Epidermal melanocyte (primary cell): ENCODE measurements around a stretch of chr5.

DNA sequence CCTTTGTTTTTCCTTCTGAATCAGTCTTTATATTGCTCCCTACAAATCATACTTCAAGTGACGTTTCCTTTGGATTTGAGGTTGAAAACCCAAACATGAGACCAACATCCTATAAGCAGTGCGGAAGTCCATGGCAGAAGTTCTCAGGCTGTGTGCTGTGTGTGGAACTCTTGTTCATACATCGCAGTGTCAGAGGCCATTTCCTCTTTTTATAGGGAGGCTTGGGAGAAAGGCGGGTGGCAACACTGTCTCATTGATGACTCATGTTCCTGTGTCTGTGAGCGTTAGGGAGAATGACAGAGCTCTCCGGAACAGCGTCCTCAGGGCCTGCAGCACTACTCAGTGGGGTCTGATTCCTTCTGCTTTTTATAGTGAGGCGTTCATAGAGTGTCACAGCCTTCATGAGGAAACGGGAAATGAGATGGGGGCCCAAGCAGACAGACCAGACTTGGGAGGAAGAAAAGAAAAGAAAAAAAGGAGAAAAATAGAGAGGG, 98.8 kb upstream of the BASP1 start:
- RRBS, result no CpG with 5 or more reads among the region's 9 CpGs

DNA sequence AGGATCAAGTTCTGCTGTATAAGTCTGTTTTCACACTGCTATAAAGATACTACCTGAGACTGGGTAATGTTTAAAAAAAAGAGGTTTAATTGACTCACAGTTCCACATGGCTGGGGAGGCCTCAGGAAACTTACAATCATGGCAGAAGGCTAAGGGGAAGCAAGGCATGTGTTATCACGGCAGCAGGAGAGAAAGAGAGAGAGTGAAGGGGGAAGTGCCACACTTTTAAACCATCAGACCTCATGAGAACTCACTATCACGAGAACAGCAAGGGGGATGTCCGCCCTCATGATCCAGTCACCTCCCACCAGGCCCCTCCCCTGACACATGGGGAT, 93.8 kb upstream of the BASP1 start:
- RRBS, result no CpG with 5 or more reads among the region's 3 CpGs

- RRBS, result no CpG with 5 or more reads among the region's 2 CpGs
Measured at GRCh38 chr5:18328284-18328546, 672.6 kb upstream of the H3Y1 start.

DNA sequence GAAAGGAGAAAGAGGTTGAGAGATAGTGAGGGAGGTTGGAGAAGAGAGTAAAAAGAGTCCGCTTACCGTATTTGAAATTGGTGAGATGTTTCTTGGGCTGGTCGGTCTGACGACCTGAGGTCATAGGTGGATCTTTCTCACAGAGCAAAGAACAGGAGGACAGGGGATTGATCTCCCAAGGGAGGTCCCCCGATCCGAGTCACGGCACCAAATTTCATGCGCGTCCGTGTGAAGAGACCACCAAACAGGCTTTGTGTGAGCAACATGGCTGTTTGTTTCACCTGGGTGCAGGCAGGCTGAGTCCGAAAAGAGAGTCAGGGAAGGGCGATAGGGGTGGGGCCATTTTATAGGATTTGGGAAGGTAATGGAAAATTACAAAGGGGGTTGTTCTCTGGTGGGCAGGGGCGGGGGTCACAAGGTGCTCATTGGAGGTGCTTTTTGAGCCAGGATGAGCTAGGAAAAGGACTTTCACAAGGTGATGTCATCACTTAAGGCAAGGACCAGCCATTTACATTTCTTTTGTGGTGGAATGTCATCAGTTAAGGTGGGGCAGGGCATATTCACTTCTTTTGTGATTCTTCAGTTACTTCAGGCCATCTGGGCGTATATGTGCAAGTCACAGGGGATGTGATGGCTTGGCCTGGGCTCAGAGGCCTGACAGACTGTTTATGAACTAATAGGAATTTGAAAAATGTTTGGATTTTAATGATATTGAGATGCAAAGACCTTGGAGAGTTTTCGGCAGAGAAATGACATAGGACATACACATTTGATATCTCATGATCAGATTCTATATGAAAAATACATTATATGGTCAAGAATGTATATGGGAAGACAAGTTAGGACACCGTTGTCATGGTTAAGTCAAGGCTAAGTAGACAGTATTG, 1018.5 kb upstream of the H3Y1 start:
- RRBS, result no CpG with 5 or more reads among the region's 16 CpGs

DNA sequence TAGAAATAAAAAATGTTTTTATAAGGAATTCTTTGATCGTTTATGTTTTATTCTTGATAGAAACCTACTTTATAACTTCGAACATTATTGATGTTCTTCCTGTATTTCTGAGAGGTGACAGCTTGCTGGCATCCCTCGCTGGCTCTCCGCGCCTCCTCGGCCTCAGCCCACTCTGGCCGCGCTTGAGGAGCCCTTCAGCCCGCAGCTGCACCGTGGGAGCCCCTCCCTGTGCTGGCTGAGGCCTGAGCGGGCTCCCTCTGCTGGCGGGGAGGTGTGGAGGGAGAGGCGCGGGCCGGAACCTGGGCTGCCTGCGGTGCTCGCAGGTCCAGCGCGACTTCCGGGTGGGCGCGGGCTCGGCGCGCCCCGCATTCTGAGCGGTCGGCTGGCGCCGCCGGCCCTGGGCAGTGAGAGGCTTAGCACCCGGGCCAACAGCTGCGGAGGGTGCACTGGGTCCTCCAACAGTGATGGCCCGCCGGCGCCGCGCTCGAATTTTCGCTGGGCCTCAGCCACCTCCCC, 1353.2 kb upstream of the CDH18 start:
- RRBS, result no CpG with 5 or more reads among the region's 40 CpGs

DNA sequence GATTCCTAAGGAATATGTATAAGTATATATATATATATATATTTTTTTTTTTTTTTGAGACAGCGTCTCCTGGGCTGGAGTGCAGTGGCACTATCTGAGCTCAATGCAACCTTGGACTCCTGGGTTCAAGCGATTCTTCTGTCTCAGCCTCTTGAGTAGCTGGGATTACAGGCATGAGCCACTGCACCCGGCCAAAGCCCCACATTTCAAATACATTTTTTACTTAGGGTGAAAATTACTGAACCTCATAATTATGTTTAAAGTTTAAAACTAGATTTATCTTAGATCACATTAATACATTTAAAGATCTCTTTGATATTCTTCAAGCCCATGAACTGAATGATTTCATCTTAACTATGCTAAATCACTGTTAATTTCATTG, 377.3 kb downstream of the PRDM9 start:
- RRBS, result no CpG with 5 or more reads among the region's 3 CpGs

GRCh38 chr5:25085756-25086008, 440.9 kb upstream of the CDH10 start:
- RRBS, result no CpG with 5 or more reads among the region's 2 CpGs

DNA sequence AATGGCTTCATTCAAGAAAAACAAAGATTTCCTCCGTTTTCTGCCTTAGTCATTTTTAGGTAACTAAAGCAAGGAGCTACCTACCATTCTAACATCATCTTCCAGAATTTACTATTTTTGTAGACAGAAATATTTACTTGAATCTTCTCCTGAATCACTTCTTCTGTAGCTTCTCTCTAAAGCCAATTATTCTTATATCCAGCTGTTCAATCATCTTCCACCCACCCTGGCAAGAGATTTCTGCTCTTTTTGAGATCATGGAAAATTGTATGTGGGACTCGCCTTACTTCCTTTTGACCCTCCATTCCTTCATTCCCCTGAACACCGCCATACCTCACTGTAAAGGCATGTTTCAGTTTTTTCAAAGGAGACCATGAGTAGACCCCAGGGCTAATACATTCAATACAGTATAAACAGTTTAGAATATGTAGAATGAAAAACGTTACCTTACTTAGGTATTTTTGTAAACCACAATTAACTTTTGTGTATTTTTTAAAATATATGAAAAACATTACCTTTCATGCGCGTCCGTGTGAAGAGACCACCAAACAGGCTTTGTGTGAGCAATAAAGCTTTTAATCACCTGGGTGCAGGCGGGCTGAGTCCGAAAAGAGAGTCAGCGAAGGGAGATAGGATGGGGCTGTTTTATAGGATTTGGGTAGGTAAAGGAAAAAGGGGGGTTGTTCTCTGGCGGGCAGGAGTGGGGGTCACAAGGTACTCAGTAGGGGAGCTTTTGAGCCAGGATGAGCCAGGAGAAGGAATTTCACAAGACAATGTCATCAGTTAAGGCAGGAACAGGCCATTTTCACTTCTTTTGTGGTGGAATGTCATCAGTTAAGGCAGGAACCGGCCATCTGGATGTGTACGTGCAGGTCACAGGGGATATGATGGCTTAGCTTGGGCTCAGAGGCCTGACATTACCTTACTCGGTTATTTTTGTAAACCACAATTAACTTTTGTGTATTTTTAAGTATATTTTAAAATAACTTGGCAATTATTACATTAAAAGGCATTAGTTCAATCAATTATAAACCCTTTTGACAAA, 800.8 kb upstream of the CDH10 start:
- RRBS, result no CpG with 5 or more reads among the region's 14 CpGs

DNA sequence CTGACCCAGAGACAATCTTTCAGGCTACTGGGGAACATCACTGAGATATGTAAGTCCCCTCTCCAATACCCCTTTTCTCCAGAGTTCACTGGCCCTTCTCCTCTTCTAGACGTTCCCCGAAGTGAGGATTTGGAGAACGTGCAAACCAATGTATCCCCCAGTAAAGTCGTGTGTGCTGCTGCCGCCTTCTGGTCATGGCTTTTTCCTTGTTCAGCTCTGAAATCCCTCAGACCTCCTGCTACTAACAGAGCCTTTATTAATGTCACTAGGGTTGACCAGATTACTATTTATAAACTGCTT, 1028.7 kb downstream of the CDH9 start:
- RRBS, result no CpG with 5 or more reads among the region's 5 CpGs

GRCh38 chr5:26846835-26847461, 191.4 kb downstream of the CDH9 start:
- RRBS, result no CpG with 5 or more reads among the region's 15 CpGs

- RRBS, result no CpG with 5 or more reads among the region's 4 CpGs
Measured at GRCh38 chr5:27473284-27473854, 435.0 kb upstream of the CDH9 start.

GRCh38 chr5:31226674-31227273, 33.3 kb downstream of the CDH6 start:
- RRBS, result no CpG with 5 or more reads among the region's 13 CpGs

- RRBS, result no CpG with 5 or more reads among the region's 5 CpGs
Measured at GRCh38 chr5:32108170-32108796, 65.8 kb downstream of the GOLPH3 start.

DNA sequence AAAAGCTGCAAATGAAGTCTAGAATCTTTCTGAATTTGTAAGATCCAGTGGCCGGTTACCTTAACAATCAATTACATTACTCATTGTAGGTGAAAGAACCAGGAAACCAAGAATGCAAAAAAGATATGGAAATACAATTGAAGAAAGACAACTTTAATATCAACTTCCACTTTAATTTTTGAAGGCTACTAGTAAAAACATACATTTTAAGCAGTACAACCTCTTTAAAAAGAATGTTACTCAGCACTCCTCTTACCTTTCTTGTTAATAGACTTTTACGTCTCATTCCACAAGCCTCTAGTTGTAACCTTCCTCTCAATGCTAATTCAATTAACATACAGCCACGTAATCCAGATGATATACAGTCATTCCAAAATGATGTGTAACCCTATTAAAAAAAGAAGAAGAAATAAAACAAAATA, 30.6 kb downstream of the GOLPH3 start:
- RRBS, result no CpG with 5 or more reads among the region's 3 CpGs

- RRBS, result no CpG with 5 or more reads among the region's 4 CpGs
Measured at GRCh38 chr5:32170568-32171182, 3.4 kb downstream of the GOLPH3 start.

- RRBS, result no CpG with 5 or more reads among the region's 10 CpGs
Measured at GRCh38 chr5:32274447-32274997, 38.2 kb downstream of the MTMR12 start.

GRCh38 chr5:32593243-32593732, 7.9 kb downstream of the SUB1 start:
- RRBS, result no CpG with 5 or more reads among the region's 6 CpGs

DNA sequence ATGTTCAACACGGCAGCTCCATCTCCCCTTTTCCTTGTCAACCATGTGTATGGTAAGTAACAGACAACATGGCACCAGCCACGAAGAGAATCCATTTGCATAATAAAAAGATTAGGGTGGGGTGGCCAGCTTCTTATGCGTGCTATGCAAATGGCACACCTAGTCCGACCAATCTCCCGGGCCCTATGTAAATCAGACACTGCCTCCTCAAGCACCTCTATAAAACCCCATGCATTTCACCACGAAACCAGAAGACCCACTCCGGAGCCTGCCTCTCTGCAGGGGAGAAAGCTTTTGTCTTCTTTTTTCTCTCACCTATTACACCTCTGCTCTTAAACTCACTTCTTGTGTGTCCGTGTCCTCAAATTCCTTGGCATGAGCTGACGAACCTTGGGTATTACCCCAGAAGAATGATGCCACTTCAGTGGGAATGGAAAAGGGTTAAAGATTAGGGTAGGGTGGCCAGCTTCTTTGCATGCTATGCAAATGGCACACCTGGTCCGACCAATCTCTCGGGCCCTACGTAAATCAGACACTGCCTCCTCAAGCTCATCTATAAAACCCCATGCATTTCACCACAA, 202.0 kb downstream of the NPR3 start:
- RRBS, result 63% methylated on average over 3 of the region's 12 CpGs

- RRBS, result no CpG with 5 or more reads among the region's 1 CpG
Measured at GRCh38 chr5:33239092-33239586, 201.6 kb upstream of the TARS1 start.

DNA sequence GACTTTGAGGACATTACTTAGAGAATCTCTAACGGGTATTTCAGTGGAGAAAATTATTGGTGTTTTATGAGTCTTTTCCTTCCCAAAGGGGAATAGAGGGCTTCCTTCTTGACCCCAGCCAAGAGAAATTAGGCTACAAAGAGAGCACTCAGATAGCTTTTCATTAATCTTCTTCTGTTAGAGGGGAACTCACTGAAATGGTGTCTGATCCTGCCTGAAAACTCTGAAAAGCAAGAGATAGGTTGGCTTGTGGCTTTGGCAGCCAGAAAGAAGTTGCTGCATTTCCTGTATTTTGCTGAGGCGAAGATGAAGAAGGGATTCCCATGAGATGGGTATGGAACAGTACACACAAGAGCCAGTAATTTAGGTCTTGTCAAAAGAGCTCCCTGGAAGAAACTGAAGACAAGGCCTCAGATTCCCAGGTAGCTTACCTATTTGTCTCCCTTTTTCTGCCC, 121.0 kb upstream of the TARS1 start:
- RRBS, result no CpG with 5 or more reads among the region's 2 CpGs